Heart right ventricle (tissue), 2 donors: Measurements from ENCODE around the genes PDS5A and NSUN7.

- PRO-cap, 2 experiments, result peak in 2 of 2 experiments; most common plus-strand start chr4:39978054 (in 1); most common minus-strand start chr4:39977863 (in 2)
Measured at GRCh38 chr4:39977796-39978558, at the start of gene PDS5A. Gene PDS5A, minus strand, starts transcription at chr4:39977911.

DNA sequence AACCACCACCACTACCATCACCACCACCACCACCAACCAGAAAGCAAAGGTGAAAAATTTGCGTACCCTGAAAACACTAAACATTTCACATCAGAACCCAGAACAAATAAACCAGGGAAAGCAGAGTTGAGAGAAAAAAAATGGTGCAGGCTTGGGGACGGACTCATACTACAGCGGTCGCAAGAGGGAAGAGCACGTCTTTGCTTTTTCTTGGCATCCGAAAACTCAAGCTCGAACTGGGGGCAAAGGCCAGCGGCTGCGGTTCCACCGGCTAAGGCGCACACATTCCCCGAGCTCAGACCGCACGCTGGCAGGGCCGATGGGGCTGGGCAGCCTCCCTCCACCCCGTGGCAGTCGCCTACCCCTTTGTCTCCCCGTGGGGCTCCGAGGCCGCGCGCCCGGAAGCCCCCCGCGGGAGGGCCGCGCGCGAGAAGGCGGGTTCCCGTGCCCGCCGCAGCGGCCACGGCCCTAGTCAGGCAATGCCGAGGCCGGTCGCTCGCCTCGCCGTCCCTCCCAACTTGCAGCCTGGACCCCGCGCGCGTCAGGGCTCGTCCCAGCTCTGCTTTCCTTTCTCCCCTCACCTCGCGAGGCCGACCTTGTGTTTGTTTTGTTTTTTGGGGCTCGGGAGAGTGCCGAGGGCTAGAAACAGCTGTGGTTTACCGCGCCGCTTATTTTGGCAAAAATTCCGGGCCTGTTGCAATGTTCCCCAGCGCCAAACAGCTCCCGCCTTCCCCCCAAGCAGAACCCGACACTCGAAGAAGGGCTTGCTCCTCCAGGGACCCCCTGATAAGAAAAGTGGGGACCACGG, 739 bp upstream of the N4BP2 start:
- PRO-cap, 2 experiments, result peak in 2 of 2 experiments; most common plus-strand start position 166 of the sequence (in 2); most common minus-strand start position 170 of the sequence (in 1)

GRCh38 chr4:40200939-40201239, 4.1 kb downstream of the RHOH start:
- PRO-cap, 2 experiments, result no peak in any of the 2 experiments

- PRO-cap, 2 experiments, result no peak in any of the 2 experiments
Measured at GRCh38 chr4:40241994-40242534, 45.2 kb downstream of the RHOH start.

DNA sequence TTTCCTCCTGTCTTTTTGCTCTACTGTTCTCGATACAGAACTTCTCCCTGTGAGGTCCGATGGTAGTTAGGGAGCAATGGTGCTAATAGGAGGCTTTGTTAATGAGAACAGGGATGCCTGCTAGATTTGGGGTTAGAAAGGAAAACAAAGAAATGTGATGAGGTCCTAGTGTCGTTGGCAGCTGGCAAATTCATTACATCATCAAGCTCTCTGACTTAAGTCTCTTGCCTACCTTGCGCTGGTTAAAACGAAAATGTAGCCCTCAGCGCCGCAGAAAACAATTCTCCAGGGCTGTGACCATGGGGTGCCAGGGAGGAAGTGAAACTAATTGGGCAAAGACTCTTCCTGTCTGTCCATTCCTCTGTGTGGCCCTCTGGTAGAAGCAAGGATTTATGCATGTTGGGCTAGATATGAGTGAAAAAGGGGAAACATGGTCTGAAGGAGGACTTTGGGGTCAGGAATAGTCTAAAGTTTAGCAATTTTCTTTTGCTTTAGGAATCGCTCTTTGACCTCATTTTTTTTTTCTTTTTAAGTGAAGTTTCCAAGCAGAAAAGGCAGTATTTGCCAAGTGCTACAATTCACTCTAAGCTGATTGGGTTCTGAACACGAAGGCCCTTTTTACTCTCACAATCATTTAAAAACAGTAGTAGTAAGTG, 27.5 kb upstream of the CHRNA9 start:
- PRO-cap, 2 experiments, result no peak in any of the 2 experiments

DNA sequence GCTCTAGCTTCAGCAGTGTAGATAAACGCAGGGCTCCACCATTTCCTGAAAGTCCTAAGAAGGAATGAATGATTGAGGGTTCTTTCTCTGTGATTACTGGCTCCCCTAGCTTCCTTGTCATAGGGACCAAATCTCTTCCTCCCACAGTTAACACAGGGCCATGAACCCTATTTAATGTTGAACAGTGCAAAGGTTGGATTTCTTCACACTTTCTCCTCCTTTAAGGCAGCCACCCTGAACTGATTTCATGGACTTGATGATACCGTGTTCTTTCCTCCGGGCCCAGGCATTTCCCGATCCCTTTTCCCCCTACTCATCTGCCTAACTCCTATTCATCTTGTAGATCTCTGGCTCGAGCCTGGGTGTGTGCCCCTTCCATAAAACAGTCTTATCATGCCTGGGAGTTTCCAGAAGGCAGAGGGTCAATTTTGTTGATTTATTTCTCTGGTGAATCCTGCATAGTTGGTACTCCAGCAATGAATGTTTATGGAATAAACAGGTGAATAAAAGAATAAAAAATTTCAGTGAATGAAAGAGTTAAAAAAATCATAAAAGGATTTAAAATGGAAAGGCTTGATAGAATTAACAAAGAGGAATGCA, 84.5 kb downstream of the CHRNA9 start:
- PRO-cap, 2 experiments, result no peak in any of the 2 experiments

DNA sequence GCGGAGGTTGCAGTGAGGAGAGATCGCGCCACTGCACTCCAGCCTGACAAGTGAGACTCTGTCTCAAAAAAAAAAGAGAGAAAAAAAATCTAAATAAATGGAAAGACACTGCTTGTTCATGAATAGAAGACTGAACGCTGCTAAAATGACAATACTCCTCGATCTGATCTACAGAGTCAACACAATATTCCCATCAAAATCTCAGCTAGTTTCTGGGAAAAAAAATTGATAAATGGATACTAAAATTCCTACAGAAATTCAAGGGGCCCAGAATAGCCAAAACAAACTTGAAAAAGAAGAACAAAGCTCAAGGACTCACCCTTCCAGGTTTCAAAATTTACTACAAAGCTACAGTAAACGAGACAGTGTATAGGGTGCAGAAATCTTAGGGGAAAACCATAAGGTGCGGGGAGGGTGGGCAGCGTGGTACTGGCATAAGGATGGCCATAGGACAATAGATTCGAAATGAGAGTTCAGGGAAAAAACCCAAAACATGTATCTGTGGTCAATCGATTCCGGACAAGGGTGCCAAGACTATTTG, 138.9 kb downstream of the RBM47 start:
- PRO-cap, 2 experiments, result no peak in any of the 2 experiments

GRCh38 chr4:40513903-40514410, 115.7 kb downstream of the RBM47 start:
- PRO-cap, 2 experiments, result no peak in any of the 2 experiments

DNA sequence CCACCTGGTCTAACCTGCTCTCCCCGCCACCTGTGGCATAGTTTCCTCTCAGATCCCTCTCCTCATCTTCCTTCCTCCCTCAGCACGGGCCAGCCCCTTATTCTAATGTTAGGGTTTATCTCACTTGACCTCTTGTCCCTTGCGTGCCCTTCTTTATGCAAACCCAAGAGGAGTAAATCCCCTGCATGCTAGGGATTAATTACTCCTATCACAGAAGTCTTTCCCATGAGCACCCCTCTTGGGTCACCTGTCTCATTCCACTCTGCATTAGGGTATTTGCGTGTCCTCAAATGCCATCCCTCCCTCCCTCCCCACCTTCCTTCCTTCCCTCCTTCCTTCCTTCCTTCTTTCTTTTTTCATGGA, 112.9 kb downstream of the RBM47 start:
- PRO-cap, 2 experiments, result no peak in any of the 2 experiments

DNA sequence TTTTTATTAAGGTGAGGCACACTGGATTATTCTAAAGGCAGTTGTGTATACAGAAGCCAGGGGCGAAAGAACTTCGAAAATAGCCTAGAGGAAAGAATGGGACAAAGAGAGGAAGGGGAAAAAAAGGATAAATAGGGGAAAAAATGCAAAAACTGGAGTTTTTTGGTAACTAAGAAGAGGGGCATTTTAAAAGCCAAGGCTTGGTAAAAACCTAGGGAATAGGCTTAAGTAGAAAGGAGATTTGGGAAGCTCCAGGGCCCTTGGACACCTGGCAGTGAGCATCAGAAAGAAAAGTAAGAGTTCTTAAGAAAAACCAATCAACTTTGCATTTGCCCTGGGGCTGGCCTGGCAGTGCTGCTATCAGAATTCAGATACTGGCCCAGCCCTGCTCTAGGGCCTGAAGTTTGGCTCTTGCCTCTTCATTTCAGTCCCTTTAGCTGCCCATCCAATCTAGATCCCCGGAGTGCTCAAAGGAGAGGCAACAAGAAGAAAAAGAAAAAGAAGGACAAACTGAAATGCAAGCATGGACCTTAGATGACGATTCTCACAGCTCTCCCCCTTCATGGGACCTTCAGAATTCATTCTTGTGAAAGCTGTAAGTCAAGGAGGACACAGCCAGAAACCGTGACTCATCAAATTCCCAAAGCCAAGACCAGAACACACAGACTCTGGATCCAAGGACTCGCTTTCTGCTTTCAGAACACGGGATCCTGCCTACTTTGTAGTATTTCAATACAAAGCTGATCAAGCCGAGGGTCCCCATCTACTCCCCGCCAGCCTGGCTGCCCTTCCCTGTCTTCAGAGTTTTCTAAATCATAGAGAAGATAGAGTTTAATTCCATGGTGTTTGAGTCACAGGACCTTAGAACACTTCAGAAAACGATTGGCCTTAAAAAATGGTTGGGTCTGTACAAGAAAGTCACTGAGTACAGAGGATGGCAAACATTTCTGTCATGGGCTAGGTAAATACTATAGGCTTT, 103.8 kb downstream of the RBM47 start:
- PRO-cap, 2 experiments, result no peak in any of the 2 experiments

DNA sequence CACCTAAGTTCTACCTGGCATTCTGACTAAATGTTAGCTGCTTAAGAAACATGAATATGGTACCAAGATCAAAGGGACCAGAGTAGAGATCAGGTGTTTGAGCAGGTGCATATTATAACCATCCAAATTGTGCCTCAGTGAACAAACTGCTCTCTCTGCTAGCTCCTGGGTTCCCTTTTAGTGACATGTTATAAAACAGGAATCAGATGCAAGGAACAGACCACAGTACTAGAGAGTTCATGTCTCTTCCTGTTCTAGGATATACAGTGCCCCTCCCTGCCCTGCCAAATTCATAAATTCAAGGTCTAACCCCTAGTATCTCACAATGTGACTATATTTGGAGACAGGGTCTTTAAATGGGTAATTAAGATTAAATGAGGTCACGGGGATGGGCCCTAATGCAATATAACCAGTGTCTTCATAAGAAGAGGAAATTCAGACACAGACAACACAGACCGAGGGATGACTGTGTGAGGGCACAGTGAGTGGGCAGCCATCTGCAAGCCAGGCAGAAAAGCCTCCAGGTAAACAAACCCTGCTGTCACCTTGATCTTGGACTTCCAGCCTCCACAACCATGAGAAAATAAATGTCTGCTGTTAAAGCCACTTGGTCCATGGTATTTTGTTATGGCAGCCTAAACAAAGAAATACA, 82.6 kb downstream of the RBM47 start:
- PRO-cap, 2 experiments, result no peak in any of the 2 experiments

DNA sequence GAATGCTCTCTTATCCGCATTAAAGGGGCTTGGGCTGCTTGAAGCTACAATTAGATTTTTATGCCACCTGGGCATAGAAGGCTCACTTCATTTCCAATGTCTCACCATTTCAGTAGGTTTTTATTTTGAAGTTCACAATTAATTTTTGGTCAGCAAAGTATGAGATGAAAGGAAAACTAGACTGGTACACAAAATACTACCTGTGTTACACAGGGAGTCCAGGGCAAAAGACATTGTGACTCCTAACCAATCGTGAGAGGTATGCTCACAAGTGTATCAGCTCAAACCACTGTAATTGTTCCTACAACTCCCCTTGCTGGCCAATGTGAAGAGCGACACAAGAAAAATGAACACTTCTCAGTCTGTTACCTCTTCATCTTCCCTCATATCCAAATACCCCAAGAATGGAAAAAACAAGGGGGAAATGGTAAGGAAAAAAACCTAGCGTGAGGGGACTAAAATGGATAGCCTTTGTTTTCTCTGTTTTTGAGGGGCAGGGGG, 30.8 kb upstream of the NSUN7 start:
- PRO-cap, 2 experiments, result no peak in any of the 2 experiments

GRCh38 chr4:40749594-40750528, at the start of gene NSUN7:
Gene NSUN7, plus strand, starts transcription at chr4:40749955.
- PRO-cap, 2 experiments, result peak in 1 of 2 experiments; most common plus-strand start chr4:40749955 (in 1); most common minus-strand start chr4:40749850 (in 1)

DNA sequence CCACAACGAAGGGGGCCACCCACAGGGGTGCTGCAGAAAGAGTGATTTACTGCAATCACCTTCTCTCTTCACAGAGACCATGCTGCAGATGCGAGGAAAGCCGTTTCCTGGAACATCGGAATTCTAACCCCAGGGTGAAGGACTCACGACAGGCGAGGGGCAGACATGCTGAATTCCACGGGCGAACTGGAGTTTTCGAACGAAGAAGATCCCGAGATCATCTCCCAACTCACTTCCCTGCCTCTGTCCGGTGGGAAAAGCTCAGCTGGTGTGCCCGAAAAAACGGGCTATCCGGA, 722 bp downstream of the NSUN7 start:
- PRO-cap, 2 experiments, result no peak in any of the 2 experiments

DNA sequence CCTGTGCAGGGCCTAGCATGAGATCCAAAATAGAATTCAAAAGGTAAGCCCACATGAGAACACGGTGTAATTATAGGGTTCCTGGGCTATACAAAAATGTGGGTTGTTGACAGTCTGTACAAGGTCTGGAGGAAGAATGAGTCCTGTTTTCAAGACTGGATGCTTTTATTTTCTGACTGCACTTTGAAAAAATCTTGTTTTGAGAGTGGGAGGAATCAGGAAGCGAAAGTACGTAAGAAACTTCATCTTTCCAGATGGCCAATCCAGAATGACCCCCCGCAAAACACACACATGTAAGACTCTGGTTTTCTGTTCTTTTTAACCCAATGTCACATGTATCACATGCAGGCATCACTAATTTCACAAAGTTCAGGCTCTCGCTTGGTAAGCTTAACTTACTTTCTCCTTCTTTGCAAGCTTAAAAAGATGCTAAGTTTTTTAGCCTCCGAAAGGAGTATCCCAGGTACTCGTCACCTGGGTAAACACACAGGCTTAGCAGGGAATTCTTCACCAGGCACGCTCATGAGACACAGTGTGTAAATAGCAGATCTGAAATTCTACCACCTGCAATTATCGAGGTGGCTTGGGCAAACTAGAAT, 90.5 kb downstream of the NSUN7 start:
- PRO-cap, 2 experiments, result no peak in any of the 2 experiments

- PRO-cap, 2 experiments, result no peak in any of the 2 experiments
Measured at GRCh38 chr4:40909108-40909667, 159.4 kb downstream of the NSUN7 start.

- PRO-cap, 2 experiments, result no peak in any of the 2 experiments
Measured at GRCh38 chr4:41267773-41268673, 11.3 kb downstream of the UCHL1 start.

DNA sequence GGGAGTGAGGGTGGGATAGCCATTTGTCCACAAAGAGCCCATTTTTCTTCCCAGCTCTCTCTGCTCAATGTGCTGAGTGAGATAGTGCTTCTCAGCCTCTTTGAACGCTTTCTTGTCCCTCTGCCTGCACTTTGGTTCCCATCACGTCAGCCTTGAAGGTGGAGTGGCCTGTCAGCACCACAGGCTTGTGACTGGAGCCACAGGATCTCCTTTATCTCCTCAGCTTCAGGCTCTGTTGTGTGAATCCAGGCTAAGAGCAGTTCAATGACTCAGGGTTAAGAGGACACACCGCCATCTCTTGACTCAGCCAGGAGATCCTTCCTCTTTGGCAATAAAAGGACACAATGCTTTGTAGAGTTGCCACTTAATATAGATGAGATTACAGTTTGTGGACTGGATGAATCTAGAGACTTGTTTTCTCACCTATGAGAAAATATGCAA, 62.0 kb downstream of the UCHL1 start:
- PRO-cap, 2 experiments, result no peak in any of the 2 experiments

DNA sequence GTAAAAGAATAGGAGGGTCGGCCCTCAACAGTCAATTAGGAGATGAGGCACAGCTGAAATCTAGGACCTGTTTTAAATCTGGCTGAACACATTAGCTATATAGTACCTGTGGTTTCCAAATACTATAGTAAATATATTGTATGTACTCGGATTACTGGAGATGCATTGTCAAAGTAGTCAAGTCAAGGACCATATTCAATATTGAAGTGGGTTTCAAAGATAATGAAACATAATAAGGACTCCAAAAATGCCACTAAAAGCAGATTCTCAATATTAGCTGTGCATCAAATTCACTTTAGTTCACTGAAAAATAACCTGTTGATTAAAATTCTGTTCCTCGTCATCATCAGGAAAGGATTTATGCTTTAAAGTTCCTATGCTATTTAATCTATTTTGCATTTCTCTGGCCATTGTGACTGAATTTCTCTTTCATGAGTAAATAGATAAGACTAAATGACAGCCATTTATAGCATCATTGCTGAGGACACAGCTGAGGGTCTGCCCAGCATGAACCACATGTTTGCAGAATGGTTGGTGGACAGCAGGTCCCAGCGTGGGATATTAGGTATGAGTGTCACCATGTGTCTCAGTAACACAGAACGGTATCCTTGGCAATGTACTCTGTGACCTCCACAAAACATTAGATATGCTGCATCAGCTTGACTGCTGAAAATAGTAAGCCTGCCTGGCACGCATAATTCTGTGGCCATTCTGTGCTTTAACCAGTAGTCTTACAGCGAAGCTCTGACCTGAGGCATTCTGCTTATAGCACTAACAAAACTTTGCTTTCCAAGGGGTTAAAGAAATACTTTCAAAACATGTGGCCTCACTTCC, 31.8 kb downstream of the LIMCH1 start:
- PRO-cap, 2 experiments, result peak in 2 of 2 experiments; most common plus-strand start position 725 of the sequence (in 2); most common minus-strand start position 533 of the sequence (in 1)

- PRO-cap, 2 experiments, result no peak in any of the 2 experiments
Measured at GRCh38 chr4:41935704-41936099, 473 bp downstream of the TMEM33 start.